ENCODE results near the gene HSPD1.

GRCh38 chr2:196134335-196134641 is 37.1 kb downstream of the STK17B start:
- PRO-cap, 10 experiments, result no peak in any of the 10 experiments

DNA sequence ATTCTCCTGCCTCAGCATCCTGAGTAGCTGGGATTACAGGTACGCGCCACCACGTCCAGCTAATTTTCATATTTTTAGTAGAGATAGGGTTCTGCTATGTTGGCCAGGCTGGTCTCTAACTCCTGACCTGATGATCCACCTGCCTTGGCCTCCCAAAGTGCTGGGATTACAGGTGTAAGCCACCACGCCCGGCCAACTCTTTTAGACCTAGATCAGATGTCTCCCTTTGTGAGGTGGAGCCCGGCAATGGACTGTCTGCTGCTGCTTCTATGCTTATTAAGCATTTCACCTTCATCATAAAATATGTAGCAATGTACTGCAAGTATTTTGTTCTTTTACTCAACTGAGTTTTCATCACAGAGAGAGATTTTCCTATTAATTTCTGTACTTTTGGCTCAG is 30.7 kb downstream of the STK17B start:
- PRO-cap, 10 experiments, result no peak in any of the 10 experiments

GRCh38 chr2:196159909-196160550 is 11.3 kb downstream of the STK17B start:
- PRO-cap, 10 experiments, result peak in 8 of 10 experiments; most common minus-strand start chr2:196160225 (in 4)

DNA sequence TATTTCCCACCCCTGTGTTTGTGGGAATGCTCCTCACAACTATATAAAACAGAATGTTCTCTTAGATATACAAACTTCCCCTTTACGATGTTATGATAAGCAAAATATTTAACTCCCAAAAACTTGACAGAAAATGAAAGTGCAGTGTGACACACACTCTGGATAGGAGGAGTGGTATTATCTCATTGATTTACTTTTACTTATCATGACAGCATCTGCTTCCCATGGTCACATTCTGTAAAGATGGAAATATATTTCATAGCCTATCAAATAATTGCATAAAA is 96.6 kb upstream of the STK17B start:
- PRO-cap, 10 experiments, result no peak in any of the 10 experiments

DNA sequence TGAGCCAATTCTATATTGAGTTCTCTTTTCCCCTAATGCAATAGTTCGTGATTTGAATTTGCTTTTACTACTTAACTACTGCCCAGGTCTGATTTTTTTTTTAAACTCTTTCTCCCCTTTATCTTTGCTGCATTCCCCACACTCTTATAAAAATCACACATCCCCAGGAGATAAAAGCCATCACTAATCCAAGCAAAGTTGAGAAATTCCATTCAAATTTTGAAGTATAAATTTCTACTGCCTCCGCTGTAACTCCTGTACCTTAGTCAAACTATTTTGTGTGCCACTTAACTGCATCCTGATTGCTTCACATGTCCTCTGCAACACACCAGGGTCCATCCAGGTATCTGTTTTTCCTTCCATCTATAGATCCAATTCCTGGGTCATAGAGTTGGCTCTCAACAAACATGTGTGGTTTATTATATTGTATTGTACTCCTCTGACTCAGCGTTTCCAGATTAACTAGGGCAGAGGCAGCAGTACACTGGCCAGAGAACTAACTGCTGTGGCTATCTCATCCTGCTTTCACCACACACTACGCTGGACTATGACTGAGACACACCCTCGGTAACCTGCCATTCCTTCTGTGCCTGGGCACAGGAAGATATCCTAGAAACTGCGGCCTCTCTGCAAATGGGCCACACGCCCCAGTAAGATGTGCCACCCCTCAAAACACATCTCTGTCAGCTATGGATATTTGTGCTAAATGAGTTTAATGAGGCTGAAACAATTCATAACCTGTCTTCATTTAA is 159.6 kb upstream of the STK17B start:
- PRO-cap, 10 experiments, result no peak in any of the 10 experiments

DNA sequence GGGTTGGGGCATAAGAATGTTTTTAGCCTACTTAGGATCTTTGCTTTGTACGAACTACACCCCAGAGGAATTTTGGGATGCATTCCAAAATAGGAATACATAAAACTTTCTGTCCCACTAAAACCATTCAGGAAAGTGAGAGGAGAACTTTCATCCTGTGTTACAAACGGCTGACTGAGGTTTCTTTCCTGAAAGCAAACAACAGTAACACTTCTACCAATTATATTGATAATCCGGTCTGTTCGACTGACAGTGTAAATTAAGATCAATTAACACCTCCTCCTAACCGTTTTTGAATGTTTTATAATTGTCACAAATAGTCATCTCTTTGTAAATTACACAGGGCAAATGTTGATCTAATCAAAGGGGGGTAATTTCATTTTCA is 151.0 kb upstream of the PGAP1 start:
- PRO-cap, 10 experiments, result peak in 2 of 10 experiments; most common plus-strand start position 130 of the sequence (in 2)

DNA sequence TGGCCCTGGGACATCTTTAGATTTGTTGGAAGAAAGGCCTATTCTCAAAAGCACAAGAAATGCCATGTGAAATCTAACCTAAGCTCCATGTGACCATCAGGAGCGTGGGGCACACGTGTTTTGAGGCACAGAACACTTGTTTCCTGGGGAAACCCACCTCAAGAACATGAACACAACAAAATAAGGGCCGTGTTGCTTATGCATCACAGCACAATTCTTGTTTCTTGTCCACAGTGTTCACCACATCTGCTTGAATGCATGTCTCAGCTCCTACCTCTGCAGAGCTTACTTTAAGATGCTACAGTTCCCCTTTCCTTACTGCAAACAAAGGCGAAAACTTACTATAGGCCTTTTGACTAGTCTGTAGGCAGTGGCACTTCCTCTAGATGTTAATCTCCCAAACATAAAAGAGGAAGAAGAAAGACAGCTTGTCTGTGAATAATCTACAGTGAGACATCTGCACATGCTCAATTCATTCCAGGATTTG is 165.0 kb downstream of the ANKRD44 start:
- PRO-cap, 10 experiments, result peak in 1 of 10 experiments; most common minus-strand start position 332 of the sequence (in 1)

GRCh38 chr2:197158516-197159268 is 151.9 kb downstream of the ANKRD44 start:
- PRO-cap, 10 experiments, result no peak in any of the 10 experiments

DNA sequence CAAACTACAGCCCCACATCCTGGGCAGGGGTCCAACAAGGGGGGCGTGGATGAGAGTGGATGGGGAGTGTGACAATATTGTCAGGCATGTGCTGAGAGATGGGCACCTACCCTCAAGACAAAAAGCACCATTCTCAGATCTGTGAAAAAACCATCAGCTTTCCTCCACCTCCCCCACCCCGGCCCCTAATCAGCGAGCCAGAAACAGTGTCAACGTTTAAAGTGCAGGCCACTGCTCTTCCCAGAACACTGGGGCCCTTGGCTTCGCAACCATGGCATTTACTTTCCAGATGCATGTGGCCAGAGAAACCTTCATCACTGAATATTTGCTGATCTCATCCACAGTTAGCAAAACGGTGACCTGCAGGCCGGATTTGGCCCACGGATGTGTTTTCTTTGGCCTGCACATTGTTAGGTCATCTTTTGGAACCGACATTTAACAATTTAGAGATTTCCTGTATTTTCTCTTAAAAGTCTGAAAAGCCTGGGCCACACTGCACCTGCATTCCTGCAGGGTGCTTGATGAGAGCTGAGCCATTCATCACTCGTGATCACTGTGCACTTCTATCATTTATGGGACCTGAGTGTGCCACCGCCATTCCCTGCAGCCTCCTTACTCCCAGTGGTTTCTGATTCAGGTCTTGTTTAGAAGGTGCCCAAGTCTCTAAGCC is 130.6 kb downstream of the ANKRD44 start:
- PRO-cap, 10 experiments, result no peak in any of the 10 experiments

DNA sequence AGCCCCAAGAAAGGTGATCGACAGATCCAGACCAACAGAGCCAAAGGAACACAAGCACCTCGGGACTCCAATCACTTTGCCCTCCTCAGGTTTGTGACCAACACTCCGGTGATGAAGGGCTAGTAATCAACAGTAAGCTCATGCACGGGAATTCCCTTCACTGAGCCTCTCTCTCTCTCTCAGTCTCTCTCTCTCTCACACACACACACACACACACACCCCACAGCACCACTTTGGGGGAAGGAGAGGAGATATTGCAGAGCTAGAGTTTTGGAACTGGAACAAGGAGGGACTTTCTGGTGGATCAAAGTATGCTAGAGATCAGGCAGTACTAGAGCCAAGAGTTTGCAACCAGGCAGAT is 98.7 kb downstream of the ANKRD44 start:
- PRO-cap, 10 experiments, result no peak in any of the 10 experiments

- PRO-cap, 10 experiments, result no peak in any of the 10 experiments
These were observed 30.6 kb downstream of the ANKRD44 start for GRCh38 chr2:197279711-197280571.

GRCh38 chr2:197301085-197301509 is 9.5 kb downstream of the ANKRD44 start:
- PRO-cap, 10 experiments, result no peak in any of the 10 experiments

GRCh38 chr2:197356108-197356395 is 45.5 kb upstream of the ANKRD44 start:
- PRO-cap, 10 experiments, result no peak in any of the 10 experiments

DNA sequence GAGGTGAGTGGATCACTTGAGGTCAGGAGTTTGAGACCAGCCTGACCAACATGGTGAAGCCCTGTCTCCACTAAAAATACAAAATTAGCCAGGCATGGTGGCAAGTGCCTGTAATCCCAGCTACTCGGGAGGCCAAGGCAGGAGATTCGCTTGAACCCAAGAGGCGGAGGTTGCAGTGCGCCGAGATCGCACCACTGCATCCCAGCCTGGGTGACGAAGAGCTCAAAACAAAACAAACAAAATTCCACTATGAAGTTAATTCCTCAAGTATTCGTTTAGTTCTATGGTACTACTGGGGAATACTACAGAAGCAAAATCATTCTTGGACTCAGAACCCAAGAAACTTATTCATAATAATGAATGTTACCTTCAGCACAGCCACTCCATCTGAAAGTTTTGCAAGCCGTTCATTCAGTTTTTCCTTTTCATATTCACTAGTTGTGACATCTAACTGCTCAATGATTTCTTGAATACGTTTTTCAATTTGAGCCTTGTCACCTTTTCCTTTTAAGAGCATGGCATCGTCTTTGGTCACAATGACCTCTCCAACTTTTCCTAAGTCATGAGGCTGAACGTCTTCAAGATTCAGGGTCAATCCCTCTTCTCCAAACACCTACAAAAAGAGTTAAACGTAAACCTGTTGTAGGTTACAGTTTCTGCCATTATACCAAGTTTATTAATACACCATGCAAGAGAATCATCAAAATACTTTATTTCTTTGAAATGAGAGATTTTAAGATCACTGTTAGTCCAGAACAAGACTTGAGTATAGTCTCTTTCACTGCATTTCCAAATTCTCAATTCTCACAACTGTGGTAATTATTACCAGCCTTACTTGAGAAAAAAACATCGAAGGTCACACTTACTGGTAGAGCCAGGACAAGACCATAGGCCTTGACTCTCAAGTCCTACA is 10.7 kb downstream of the HSPD1 start:
- PRO-cap, 10 experiments, result no peak in any of the 10 experiments

DNA sequence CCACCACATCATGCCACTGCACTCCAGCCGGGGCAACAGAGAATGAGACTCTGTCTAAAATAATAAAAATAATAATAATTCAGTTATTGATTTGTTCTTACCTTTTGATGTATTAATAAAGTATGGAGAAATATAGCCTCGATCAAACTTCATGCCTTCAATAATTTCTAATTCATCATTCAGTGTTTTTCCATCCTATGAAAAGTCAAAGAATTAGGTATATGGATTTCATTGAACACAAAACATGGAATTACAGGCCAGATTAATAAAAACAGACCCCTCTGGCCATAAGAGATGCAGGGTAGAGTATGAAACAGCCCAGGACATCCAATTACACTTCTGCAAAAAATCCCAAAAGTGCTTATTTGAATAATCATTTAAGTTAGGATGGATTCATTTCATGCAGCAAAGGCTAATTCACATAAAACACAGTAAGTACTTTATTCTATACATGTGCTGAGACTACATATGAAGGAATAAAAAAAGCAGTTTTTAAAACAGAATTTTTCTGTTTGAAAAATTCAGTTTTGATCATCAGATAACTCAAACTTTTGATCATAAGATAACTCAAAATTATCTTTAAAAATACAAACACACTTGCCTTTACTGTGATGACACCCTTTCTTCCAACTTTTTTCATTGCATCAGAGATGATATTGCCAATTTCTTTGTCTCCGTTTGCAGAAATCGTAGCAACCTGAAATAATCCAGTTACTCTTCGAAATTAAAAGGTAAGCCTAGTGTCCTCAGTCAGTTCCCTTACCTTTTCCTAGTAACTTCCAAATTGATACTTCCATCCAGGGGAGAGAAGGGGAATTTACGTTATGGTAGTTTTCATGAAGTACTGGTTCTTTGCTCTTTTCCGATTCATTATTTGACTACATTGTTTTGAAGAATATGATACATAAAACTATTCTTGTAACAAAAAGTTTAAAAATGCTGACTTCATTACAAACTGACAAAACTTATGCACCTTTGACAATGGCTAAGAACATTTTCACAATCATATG is 5.3 kb downstream of the HSPD1 start:
- PRO-cap, 10 experiments, result no peak in any of the 10 experiments

DNA sequence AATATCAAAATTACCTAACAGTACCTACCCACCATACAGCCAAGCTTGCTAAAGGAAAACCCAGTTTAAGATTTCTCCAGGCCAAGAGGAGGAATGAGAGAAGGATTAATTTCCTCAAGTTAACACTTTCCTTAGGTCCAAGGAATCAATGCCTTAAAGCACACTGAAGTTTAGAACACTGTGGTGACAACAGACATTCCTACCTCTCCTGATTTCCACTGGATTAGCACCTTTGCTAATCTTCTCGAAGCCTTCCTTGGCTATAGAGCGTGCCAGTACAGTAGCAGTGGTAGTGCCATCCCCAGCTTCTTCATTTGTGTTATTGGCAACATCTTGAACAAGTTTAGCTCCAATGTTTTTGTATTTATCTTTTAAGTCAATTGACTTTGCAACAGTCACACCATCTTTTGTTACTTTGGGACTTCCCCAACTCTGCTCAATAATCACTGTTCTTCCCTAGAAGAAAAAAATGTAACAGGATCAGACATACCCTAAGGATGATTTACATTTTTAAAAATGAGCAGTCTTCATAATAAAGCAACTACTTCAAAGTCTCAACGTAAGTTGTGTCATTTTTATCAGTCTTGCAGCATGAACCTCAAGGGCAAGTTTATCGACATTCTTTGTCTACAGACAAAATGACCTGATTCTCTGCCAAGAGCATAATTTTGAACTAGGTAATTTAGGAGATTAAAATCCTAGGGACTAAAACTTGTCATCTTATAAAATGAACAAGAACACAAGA is 2.5 kb downstream of the HSPD1 start:
- PRO-cap, 10 experiments, result no peak in any of the 10 experiments

DNA sequence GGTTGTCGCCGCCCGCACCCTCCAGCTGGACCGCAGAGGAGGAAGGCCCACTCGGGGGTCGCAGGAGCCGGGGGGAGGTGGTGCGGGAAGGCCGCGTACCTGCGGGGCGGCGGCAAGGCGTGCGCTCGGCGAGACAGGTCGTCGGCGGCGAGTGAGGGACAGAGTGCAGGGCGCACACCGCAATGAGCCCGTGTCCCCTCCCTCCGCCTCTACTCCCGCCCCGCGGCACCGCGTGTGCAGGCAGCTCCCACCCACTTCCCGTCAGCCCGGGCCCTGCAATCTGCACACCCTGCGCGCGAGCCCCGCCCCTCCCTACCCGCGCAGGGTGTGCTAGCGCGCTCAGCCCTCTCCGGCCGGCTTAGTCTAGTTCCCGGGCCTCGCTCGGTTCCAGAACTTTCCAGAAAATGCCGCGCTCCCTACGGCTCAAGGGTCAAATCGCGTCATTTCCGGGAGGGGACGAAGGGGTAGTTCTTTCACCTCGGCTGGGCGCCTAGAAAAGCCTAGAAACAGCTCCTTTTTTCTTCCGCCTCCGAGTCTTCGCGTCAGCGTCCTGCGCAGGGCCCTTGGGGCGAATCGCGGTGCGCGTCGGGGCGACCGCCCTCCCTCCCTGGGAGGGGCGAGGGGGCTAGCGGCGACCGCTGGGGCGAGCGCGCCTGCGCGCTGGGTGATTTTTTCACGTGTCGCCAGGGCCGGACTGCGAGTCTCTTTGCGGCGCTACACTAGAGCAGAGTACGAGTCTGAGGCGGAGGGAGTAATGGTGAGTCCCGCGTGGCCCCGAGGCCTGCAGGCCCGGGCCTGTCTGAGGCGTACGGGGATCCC is at the start of gene HSPD1:
Gene HSPD1, minus strand, starts transcription at position 158 of the 819 bp plus-strand sequence.
- PRO-cap, 10 experiments, result peak in 10 of 10 experiments; most common plus-strand start position 676 of the sequence (in 4); most common minus-strand start position 153 of the sequence (in 5)

DNA sequence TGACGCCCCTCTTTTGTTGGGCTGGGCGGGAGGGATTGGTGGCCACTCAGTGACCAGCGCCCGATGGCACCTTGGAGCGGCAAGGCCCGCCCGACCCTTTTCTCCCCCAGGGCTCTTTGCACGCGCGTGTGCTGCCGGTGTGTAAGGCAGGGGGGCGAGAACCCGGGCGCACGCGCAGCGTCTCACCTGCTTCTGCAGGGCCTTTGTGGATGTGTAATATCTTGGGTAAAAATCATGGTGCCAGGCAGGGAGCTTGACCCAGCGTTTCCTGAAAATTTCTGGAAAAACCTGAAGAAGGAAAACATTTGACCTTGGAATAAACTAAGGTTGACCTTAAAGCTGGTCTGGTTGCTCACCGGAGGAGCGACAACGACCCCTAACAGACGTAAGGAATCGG is 321 bp downstream of the HSPE1 start:
- PRO-cap, 10 experiments, result peak in 4 of 10 experiments; most common plus-strand start position 144 of the sequence (in 2); most common minus-strand start position 194 of the sequence (in 3)

- PRO-cap, 10 experiments, result no peak in any of the 10 experiments
These were observed 34.8 kb downstream of the RFTN2 start for GRCh38 chr2:197640555-197641070.

- PRO-cap, 10 experiments, result no peak in any of the 10 experiments
These were observed 124.8 kb downstream of the PLCL1 start for GRCh38 chr2:197928977-197929811.